LUHMES (cell line): ENCODE results near the genes MSMB and TMEM273.

- PRO-cap: no peak
Measured at GRCh38 chr10:46019765-46020419, 10.5 kb downstream of the NCOA4 start.

DNA sequence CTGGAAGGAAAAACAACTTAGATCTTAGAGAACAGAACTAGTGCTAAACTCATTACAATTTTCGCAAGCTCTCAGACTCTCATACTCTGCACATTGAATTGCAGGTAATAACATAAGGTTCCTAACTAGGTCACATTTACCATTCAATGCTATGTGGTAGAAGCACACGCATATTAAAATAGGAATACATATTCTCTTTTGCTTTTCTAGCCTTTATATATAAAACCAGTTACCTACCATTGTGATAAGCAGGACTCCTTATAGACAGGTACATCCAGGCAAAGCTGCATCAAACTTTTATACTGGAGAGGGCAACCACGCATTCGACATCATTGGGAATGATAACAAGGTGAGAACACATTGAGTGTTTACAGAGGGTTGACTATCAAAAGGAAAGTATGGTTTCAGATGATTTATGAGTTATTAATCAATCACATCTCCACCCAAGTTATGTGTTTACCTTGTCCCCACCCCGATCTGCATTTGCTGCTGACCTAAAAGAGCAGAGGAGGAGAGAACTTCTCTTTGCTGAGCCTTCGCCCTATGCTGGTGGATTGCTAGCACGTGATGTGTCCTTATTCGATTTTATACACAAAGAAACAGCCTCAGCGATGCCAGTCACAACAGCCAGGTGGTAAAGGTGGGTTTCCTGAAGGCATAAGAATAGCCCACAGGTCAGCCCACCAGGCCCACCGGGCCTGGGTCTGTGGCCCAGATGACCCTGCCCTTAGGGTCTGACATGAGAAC lies at the start of gene MSMB:
MSMB (minus strand) TSS at position 272 of the 747 bp plus-strand sequence.
- PRO-cap: no peak

GRCh38 chr10:46052483-46052859 lies 6.4 kb upstream of the MSMB start:
- PRO-cap: no peak

DNA sequence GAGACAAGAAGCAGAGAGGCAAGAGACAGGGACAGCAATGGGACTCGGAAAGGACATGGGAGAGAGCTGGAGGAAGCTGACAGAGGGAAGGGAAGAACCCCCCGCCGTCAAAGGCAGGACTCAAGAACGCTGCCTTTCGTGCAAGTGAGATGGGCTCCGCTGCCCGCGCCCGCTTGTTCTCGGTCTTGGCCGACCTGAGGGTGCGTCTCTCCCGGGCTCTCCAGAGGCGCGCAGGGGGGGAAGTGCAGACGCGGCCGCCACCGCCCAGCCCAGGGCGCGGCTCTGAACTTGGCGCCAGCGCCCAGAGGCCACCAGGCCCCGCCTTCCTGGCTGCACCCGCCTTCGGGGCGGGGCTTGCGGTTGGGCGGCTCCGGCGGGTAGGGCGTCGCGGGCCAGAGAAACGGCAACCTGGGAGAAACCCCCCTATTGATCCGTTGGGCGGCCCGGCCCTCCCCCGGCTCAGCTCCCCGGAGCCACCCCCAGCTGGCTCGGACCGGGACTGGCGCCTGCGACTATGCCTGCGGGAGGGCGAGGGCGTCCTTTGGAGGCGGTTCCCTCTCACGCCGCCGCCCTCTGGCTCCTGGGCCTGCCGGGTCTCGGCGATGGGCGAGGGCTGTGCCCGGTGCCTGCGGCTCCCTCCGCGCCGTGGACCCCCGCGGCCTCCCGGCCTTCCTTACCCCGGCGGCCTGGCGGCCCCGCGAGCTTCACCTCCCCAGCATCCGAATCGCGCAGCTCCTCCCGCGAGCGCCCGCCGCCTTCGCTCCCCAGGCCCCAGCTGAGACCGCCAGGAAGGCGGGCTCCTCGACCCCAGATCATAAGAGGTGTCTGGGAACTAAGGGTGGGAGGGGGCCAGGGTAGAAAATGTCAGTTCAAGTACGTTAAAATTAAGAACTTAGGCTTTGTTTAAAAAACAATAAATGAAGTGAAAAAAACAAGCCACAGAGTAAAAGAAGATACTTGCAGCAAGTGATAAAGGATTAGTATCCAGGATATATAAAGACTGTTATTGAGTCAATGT lies 2.1 kb upstream of the ANTXRL start:
- PRO-cap: bidirectional peak, plus-strand start at position 382 of the sequence, minus-strand start at position 285 of the sequence

DNA sequence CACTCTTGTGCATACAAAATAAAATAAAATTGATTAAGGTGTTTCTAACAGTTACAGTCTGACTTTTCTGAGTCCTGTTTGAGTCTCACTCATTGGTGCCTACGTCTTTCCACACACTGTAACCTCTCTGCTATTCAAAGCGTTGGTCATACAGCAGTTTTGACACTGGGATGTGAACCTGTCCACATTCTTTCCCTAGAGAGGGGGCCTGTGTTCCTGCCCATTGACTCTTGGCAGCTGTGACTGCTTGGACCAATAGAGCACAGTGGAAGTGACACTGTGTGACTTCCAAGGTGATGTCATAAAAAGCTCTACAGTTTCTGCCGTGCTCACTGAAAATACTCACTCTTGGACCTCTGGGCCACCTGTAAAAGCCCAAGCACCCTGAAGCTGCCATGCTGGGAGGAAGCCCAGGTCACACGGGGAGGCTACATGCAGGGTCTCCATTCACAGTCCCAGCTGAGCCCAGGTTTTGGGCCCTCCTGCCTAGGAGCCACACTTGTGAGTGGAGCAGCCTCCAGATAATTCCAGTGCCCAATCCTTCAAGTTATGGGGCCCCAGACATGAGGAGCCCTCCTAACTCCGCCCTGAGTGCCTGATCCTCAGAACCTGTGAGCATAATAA lies 737 bp upstream of the ANTXRL start:
- PRO-cap: no peak

- PRO-cap: no peak
Measured at GRCh38 chr10:46553007-46553257, 3.5 kb downstream of the GPRIN2 start.

DNA sequence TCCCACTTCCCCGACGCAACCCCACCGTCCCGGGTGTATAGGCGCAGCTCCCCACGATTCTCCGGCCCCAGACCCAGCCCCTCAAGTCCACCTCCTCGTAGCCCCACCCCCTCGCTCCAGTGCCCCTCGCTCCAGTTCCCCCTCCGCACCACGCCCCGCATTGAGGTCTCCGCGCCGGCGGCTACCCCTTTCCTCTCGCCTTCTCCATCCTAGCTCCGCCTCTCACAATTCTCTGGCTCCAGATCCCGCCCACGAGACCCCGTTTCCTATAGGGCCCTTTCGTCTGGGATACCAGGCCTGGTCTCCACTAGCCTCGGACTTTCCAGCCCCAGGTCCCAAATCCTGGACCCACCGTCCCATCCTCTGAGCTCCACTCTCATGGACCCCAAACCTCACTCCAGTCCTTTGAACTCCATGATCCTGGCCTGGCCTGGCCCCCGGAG lies 471 bp upstream of the GPRIN2 start:
- PRO-cap: no peak

- PRO-cap: no peak
Measured at GRCh38 chr10:46597523-46598217, 18.7 kb downstream of the SYT15 start.

DNA sequence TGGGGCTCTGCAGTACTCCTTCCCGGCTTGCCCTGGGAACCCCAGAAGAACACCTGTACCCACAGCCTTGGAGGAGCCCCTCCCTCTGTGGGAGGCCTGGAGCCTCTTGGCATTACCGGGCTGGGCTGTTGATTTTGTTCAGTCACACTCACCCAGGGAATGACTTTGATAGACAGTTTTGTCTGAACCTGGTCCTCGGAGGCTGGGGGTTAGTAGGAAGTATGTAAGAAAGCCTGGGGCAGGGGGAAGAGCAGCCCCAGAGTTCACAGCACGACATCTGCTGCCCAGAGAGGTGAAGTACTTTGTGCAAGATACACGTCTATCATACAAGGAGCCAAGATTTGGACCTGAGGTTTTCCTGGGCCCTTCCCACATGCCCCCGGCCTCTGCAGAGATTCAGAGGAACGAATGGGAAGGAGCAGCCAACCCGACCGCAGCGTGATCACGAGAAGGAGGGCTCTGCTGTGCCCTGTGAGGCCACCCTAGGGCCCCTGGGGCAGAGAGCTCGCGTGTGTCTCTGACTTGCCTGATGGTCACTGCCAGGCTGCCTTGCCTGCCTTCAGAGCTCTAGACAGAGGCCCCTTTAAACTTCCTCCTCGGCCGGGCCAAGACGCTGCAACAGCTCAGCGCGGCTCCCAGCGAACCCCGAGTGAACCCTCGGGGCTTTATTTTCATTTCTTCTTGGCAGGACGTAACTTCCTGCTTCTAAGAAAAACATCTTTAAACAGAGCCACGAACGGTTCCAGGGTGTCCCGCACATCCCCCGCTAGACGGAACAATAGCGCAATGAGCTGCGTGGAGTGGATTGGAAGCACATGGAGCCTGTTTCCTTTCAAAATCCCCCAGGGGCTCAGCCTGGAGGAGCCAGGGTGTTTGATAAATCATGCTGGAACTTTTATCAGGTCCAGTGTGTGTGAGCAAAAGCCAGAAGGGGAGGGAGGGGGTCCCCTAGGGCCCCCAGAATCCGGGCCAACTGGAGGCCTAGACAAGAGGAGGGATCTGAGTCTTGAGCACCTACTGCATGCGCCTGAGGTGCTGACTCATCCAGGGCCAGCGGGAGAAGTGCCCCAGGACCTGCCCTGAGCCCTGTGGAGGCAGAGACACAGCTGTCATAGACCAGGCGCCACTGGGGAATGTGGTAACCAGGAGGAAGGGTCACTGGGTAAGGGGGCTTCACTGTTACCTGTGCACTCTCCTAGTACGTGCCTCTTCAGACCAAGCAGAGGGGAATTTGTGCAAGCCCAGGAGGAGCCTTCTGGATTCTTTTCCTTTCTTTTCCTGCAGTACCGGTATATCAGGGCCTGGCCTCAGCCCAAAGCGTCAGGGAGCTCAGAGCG lies 134.2 kb upstream of the GDF10 start:
- PRO-cap: no peak

DNA sequence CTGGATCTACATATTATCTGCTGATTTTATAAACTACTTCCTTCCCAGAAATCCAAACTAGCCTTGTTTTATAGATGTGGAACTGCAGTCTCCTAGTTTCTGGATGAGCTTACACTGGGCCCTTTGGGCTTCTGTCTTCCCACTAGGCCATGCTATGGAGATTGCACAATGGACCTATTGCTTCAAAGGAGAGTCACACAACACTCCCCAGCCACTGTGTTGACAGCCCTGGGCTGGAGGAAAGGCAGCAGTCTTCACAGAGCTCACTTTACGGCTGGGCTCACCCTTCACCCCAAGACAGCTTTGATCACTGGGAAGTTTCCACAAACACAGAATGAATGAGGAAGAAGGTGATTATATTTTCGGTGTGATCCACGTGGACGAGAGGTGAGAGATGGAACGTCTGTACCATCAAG lies 92.8 kb upstream of the GDF10 start:
- PRO-cap: no peak

DNA sequence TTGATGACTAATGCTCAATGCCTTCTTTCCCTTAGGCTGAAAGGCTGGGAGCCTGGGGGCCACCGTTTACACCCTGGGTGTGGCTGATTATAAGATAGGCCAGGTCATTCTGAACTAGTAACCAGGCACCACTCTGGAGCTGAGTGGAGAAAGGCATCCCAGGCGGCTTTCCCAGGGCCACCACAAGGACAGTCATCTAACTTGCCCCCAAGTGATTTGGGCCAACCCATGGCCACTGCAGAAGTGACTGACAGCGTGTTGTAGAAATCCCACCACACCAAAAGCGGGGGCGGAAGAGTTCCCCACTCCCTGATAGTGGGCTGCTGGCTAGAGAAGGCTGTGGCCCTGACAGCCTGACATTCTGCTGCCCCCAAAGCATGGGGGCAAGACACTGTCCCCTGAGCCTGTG lies 22.9 kb upstream of the ZNF488 start:
- PRO-cap: no peak

DNA sequence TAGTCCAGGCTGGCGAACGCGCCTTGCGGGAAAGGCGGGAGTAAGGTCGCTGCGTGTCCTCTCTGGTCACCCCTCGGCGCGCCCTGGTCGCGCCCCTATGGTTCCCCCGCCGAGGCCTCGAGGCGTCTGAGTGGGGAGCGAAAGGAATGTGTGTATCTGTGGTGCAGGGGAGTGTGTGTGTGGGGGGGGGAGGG lies 115 bp upstream of the SYT15B start:
- PRO-cap: no peak

- PRO-cap: no peak
Measured at GRCh38 chr10:48130593-48131224, 131.1 kb upstream of the FAM25C start.

- PRO-cap: no peak
Measured at GRCh38 chr10:48336681-48337238, 30.3 kb downstream of the MAPK8 start.

DNA sequence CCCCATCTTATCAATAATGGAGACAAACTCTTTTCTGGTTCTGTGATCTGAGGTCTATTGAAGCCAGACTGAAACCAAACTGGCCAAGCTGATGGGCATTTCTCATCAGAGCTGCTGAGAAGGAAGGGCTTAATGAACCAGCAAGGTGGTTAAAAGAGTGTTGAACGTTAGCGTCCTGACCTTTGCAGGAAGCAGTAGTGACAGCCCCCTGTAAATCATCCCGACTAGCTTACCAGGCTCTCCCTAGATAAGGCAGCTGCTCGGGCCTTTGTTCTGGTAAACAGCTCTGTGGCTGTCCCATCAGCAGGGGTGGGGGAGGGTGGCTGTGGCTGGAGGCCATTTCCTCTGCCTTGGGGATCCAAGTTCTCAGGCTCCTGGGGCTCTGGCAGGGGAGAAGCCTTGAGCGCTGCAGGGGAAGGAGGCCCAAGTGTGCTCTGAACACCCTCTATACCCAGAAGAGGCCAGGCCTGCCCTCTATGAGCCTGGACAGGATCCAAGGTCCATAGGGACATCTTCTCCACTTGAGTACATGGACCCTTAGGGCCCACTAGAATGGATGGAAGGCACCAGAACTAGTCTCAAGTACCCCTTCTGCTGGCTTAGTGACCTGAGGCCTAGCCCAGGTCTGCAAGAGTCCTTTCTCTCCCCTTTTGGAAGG lies 134.7 kb downstream of the ARHGAP22 start:
- PRO-cap: no peak

DNA sequence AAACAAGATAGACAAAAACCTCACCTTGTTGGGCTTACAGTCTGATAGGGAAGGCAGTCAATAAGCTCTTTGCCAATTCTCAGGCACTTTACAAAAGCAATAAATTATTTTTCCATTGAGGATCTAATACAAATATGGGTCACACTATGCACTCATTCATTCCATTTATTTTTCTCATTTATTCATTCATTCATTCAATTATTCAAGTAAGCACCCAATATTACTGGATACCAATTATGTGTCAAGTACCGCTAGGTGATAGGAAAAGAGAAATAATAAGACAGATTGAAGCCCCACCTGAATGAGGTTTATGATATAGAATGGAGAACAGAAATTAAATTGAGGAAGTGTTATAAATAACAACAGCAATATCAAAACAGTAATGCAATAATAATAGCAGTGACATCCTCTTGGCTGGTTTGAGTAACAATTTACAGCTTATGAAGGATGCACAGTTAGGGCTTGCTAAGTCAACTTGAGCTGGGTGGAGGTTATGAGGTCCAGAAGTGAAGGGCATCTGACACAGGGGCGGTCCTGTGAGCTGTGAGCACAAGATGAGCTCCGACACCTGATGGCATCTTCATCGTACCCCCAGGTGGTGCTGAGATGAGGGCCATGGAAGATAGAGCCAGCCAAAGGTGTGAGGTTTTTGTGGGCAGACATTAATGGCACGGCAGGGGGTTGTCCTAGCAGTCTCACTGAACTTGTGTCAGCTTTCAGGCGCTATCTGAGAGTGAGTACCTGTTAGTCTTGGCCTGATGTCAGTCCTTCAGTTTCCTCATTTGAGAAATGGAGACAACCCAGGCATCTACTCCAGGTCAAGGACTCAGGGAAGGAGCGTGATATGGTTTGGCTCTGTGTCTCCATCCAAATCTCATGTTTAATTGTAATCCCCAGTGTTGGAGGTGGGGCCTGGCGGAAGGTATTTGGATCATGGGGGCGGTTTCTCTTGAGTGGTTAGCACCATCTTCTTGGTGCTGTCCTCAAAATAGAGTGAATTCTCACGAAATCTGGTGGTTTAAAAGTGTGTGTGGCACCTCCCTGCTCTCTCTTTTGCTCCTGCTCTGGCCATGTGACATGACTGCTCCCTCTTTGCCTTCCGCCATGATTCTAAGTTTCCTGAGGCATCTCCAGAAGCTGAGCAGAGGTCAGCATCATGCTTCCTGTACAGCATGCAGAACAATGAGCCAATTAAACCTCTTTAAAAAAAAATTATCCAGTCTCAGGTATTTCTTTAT lies 30.4 kb downstream of the ARHGAP22 start:
- PRO-cap: no peak

- PRO-cap: unidirectional peak, minus-strand start at chr10:48671760
Measured at GRCh38 chr10:48671395-48671861, 13.2 kb upstream of the WDFY4 start.

DNA sequence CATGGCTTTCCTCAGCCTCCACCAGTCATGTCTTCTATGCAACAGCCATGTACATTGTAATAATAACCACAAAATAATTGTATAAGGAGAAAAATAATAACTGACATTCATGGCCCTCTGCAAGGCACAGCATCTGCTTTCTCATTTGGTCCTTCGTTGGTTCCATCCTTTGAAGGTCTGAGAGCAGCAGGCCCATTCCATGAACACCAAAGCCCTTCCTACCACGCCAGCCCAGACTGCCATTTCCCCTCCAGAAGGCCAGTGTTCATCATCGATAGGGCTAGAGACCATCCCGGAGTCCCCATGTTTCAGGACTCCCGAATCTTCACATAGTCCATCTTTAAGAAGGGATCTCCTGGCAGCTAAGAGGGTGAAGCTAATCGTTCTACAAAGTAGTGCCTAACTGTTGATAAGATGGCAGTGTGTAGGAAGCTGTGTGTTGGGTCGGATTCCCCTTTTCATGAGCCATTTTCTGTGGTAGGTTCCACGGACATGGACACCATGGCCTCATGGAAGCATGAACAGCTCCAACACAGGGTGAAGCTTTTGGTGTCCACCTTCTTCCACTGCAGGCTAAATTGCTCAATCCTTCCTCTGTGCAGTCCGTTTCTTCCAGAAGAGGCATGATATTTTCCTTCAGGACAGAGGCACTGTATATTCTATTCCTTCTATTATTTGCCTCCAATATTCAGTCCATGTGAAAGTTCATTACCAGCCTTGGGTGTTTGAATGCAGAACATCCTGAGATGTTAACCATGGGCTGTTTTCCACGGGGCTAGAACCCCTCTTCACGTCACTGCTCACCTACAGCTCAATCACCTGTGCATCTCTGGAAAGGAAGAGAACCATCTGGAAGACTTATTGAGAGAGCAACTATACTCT lies 21.5 kb upstream of the FAM170B start:
- PRO-cap: no peak

- PRO-cap: no peak
Measured at GRCh38 chr10:49172642-49173806, 15.2 kb downstream of the TMEM273 start.

DNA sequence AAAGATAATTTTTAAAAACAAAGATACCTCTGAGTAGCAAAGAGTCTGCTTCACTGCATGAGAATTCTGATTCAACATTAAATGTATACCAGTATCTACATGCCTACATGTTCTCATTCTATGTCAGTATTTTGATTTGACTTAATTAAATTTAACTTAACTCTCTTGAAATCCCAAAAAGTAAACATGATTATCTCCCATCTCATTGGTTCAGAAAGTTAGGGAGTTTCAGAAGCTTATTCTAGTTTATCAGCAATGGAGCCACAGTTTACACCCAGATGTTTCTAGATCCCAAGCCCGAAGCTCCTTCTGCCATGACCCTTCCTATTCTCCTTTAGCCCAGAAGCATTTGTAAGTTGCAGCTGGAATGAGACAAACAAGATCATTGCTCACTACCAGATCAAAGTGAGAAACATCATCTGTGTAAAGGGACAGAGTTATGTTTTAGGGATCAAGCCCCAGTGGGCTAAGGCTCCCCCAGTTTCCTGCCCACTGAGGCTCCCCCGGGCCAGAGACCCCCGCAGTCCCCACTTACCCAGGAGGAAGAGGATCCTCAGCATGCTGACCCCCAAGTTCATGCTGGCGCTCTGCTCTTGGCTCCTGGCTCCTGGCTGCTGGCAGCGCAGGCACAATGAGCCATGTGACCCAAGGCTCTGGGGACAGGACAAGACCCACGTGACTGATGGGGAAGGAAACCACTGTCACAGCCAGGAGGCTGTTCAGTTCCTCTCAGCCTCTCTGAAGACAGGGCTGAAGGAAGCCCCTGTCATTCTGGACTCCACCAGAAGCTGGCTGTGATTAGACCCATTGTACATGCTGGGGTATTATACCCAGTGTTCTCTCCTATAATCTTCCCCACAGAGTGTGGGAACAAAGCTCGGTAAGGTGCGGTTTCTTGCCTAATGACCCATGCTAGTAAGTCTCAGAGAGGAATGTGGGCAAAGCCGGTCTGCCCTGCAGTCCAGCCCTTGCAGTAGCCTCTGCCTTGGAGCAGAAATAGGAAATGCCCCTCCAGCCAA lies at the start of gene TMEM273:
TMEM273 (minus strand) TSS at position 633 of the 1,019 bp plus-strand sequence.
- PRO-cap: no peak